Heart (tissue), 3 donors: ENCODE measurements around the gene NCF1.

DNA sequence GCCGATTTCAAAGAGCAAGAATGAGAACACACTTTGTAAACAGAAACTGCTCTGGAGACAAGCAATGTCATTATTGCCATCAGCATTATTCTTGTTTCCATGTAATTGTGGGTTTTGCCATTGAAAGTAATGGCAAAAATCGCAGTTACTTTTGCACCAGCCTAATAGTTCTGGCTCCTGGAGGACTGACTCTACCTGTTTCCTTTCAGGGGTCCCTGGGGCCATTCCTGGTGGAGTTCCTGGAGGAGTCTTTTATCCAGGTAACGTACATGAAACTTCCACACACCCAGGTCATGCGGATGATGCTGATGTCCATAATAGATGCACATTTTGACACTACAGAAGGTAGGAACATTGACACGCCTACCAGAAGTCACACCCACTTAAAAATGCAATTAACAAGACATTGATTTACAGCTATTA is 7.2 kb downstream of the ELN start:
- RAMPAGE, long total RNA, 2 experiments, result no peak in any of the 2 experiments

GRCh38 chr7:74097824-74098613 is 14.4 kb downstream of the LIMK1 start:
- RAMPAGE, long total RNA, 2 experiments, result no peak in any of the 2 experiments

GRCh38 chr7:74206512-74206818 is 3.3 kb upstream of the LAT2 start:
- RAMPAGE, long total RNA, 2 experiments, result no peak in any of the 2 experiments

DNA sequence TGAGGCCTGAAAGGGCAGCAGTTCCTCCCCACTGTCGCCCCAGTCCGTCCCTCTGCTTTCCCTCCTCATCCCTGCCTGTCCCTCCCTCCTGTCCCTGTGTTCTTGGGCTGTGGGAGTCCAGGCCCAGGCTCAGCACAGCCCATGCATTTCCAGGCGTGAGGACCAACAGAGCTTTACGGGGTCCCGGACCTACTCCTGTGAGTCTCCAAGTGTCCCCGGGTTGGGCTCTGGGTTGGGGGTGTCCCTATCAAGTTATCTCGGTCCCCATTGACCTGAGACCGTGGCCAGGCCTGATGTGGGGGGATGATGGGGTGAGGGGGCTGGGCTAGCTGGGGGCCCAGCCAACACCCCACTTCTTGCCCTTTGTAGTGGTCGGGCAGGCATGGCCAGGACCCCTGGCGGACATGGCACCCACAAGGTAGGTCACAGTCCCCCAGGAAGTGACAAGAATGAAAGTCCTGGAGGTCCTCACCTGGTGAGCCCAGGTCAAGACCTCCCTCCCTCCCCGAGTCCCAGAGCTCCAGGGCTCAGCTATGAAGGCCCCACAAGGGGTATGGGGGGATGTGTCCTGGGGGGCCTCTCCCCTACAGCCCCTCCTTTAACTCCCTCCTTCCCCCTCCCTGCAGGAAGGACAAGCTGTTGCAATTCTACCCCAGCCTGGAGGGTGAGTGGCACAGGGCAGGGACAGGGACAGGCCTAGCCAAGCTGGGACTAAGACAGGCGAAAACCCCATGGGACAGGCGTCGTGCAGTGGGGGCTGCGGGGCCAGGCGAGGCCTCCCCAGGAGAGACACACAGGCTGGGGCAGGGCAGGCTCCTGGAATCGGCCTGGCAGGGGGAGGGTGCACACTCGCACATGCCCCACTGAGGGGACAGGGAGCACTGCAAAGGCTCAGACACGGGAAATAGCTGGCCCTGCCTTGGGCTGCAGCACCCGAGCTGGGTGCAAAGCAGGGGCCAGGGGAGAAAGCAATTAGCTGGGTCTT is 10.1 kb downstream of the LAT2 start:
- RAMPAGE, long total RNA, 2 experiments, result no peak in any of the 2 experiments

DNA sequence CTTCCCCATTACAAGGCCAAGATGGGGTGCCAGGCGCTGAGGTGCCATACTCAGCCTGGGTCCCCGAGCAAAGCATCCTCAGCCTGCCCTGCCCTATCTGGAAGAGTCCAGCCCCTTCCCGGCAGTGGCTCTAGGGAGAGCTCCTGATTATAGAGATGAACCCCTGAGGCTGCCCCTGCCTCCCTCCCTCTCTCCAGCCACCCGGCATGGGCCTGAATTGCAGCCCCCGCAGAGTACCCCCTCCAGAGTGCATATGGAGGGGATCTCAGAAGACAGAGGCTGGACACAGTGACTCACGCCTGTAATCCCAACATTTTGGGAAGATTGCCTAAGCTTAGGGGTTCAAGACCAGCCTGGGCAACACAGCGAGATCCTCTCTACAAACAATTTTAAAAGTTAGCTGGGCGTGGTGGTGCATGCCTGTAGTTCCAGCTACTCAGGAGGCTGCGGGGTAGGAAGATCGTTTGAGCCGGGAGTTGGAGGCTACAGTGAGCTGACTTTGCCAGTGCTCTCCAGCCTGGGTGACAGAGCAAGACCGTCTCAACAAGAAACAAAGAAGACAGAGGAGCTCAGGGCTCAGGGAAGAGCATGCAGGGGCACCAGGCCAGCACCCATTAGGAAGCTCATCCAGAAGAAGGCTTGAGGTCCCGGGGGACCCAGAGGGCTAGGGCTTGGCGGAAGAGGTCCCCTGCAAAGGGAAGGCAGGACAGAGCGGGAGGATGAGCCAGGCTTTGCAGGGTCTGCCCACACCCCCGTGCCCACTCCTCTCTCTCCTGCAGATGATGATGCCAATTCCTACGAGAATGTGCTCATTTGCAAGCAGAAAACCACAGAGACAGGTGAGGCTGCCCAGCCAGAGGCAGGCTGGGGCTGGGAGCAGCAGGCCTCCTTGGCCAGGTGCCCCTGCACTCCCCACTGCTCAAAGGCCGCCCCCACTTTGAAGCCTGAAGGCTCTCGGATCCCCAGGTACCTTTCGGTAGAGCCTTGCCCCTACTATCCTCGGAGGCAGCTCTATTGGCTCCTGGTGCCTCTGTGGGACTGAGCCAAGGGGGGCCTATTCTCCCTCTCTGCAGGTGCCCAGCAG is 13.5 kb downstream of the LAT2 start:
- RAMPAGE, long total RNA, 2 experiments, result no peak in any of the 2 experiments

- RAMPAGE, long total RNA, 2 experiments, result no peak in any of the 2 experiments
Measured at GRCh38 chr7:74379851-74381092, 73.4 kb upstream of the GTF2IRD1 start.

DNA sequence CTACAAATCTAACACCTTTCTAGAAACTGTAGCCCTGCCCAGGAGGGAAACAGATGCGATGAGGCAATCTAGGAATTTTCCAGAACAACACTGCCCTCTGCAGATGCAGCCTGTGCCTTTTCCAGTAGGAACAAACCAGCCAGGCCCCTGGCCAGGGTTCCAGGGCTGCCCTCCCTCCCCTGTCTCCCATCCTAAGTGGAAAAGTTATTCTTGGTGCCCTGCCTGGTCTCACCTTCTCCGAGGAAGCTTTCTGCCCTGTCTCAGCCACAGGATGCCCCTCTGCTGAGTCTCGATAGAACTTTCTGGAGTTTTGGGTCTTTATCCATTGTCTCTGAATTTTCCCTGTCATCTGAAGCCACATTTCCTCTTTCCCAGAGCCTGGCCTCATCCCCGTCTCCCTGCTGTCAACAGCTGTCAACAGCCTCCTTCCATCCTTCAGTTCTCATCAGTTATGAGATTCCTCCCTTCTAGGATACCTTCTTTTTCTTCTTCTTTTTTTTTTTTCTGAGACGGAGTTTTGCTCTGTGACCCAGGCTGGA is 59.0 kb upstream of the GTF2IRD1 start:
- RAMPAGE, long total RNA, 2 experiments, result no peak in any of the 2 experiments

GRCh38 chr7:74482674-74483033 is 28.9 kb downstream of the GTF2IRD1 start:
- RAMPAGE, long total RNA, 2 experiments, result no peak in any of the 2 experiments

GRCh38 chr7:74492696-74492895 is 38.9 kb downstream of the GTF2IRD1 start:
- RAMPAGE, long total RNA, 2 experiments, result no peak in any of the 2 experiments

- RAMPAGE, long total RNA, 2 experiments, result no peak in any of the 2 experiments
Measured at GRCh38 chr7:74495094-74495728, 41.5 kb downstream of the GTF2IRD1 start.

DNA sequence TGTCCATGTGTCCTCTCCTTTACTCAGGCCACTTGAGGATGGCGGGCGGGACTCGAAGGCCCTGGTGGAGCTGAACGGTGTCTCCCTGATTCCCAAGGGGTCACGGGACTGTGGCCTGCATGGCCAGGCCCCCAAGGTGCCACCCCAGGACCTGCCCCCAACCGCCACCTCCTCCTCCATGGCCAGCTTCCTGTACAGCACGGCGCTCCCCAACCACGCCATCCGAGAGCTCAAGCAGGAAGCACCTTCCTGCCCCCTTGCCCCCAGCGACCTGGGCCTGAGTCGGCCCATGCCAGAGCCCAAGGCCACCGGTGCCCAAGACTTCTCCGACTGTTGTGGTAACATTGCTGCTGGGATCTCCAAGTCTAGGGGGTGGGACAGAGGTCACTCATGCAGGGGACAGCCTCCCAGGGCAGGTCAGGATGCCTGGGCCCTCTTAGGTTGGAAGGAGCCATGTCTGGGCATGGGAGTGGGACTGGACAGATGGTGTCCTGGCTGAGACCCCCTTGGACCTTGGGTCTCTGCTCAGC is 65.7 kb downstream of the GTF2IRD1 start:
- RAMPAGE, long total RNA, 2 experiments, result no peak in any of the 2 experiments

GRCh38 chr7:74658263-74658766 is 797 bp downstream of the GTF2I start:
- RAMPAGE, long total RNA, 2 experiments, result no peak in any of the 2 experiments

- RAMPAGE, long total RNA, 2 experiments, result no peak in any of the 2 experiments
Measured at GRCh38 chr7:74690835-74691134, 33.3 kb downstream of the GTF2I start.

- RAMPAGE, long total RNA, 2 experiments, result no peak in any of the 2 experiments
Measured at GRCh38 chr7:74773872-74774274, at the start of gene NCF1. TSS of gene NCF1 (plus strand) at chr7:74774011.

GRCh38 chr7:74874760-74875239 is 23.4 kb upstream of the GTF2IRD2 start:
- RAMPAGE, long total RNA, 2 experiments, result no peak in any of the 2 experiments

GRCh38 chr7:74964793-74965184 is 284 bp downstream of the CASTOR2 start:
- RAMPAGE, long total RNA, 2 experiments, result no peak in any of the 2 experiments

GRCh38 chr7:75440486-75440884 is 45.1 kb downstream of the TRIM73 start:
- RAMPAGE, long total RNA, 2 experiments, result no peak in any of the 2 experiments

DNA sequence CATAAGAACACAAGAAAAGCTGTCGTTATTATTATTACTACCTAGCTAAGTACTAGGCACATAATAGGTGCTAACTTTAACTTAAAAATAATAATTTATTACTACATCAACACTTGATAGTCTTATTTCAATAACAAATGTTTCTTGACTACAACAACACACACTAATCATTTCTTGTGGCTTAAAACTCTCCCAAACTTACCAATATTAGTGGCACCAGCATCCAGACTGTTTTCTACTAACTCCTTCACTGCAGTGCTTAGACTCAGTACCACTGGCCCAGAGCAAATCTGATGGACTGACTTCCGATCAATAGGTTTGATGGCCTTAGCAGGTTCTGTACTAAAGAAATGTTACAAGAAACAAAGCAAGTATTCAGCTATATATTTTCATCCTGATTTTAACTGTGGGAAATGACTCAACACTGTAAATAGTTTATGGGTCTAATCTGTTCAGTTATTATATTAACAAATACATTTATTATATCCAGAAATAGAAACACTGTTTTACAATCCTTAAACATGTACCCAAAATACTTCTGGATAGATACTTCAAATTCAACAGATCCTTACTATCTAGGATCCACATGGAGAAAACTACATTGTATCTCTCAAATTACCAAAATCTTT is 22.4 kb downstream of the SPDYE5 start:
- RAMPAGE, long total RNA, 2 experiments, result no peak in any of the 2 experiments

DNA sequence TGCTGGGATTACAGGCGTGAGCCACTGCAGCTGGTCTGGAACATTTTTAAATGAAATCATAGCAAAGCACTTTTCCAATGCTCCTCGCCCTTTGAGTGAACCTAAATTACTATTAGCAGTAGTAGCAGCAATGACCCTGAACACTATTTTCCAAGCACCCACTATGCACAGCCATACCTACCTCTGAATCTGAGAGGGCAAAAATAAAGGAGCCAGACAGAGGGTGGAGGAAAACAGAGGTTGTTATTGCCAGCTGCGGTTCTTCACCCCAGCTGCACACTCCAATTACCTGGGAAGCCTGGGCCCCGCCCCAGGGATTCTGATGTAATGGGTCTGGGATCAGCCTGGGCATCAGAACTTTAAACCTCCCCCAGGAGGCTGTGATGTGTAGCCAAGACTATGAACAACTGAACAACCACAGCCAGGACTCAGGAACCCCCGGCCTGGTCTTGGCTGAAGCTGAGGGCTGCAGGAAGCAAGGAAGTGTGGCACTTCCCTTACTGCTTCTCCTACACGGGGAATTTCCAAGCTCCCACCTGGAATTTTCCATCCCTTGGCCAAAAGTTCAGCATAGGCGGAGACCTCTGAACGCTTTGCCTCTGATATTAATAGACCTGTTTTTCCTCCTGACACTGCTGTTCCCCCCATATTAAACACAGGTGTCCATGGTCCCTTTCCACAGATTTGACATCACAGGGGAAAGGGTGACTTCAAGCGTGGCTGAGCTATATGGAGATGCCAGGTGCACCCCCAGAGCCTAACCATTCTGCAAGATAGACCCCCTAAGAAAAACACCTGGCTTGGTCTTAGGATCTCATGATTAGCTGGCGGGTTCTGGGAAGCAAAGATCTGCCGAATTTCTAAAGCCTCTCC is 89.2 kb downstream of the HIP1 start:
- RAMPAGE, long total RNA, 2 experiments, result no peak in any of the 2 experiments

DNA sequence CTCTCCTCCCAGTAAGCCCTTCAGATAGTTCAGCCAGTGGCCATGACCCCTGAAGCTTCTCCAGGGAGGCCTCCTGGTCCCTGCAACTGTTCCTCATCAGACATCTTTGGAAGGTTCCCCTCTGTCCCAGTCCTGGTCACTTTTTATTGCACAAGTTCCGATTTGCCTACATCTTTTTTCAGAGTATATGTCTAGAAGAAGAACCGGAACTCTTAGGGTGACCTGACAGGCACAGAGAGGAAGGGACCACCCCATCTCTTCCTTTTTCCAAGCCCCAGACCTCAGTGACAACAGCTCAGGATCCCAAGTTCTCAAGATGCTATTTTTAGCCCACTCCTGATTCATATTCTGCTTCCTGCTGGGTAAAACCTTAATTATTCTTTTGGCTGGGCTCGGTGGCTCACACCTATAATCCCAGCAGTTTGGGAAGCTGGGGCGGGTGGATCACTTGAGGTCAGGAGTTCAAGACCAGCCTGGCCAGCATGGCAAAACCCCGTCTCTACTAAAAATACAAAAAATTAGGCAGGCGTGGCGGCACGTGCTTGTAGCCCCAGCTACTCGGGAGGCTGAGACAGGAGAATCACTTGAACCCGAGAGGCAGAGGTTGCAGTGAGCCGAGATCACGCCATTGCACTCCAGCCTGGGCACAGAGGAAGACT is 6.4 kb upstream of the RHBDD2 start:
- RAMPAGE, long total RNA, 2 experiments, result no peak in any of the 2 experiments